Right lobe of liver (tissue), 4 donors: Measurements from ENCODE around the gene VAPA.

DNA sequence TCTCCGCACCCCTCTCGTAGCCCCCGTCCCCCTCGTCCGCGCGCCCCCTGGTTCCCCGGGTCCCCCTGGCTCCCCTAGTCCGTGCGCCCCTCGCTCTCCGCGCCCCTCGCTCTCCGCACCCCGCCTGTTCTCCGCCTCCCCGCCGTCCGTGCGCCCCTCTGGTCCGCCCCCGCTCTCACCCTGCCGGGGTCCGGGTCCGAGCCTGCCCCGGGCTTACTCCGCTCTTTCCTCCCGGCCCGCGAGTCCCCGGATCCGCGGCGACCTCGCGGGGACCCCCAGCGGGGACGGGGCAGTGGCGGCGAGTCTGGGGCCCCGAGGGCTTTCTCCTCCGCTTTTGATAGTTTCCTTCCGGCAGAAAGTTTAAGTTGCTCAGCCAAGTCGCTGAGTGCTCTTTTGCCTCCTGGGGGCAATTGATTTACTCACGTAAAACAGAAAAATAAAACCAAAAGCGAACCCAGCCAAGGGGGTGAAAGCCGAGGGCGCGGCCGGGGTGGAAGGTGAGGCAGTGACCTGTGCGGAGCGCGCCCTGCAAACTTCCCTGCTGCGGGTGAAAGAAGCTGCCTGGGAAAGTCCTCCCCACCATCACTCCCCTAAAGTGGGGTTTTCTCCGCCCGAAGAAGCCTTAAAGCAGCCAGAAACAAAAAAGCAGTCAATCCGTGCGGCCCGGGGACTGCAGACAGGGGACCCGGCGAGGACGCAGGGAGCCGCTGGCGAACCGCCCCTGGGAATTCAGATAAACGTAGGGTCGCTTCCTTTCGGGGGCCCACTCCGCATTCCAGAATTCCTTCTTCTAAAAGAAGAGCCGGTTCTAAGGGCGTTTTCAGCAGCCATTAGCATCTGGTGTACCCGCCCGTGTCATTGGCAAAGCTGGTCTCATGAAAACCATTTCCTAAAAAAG, 692 bp downstream of the RAB31 start:
- PRO-cap, 4 experiments, result peak in 2 of 4 experiments; most common minus-strand start position 102 of the sequence (in 1)
- RAMPAGE, long total RNA, 2 experiments, result no peak in any of the 2 experiments

DNA sequence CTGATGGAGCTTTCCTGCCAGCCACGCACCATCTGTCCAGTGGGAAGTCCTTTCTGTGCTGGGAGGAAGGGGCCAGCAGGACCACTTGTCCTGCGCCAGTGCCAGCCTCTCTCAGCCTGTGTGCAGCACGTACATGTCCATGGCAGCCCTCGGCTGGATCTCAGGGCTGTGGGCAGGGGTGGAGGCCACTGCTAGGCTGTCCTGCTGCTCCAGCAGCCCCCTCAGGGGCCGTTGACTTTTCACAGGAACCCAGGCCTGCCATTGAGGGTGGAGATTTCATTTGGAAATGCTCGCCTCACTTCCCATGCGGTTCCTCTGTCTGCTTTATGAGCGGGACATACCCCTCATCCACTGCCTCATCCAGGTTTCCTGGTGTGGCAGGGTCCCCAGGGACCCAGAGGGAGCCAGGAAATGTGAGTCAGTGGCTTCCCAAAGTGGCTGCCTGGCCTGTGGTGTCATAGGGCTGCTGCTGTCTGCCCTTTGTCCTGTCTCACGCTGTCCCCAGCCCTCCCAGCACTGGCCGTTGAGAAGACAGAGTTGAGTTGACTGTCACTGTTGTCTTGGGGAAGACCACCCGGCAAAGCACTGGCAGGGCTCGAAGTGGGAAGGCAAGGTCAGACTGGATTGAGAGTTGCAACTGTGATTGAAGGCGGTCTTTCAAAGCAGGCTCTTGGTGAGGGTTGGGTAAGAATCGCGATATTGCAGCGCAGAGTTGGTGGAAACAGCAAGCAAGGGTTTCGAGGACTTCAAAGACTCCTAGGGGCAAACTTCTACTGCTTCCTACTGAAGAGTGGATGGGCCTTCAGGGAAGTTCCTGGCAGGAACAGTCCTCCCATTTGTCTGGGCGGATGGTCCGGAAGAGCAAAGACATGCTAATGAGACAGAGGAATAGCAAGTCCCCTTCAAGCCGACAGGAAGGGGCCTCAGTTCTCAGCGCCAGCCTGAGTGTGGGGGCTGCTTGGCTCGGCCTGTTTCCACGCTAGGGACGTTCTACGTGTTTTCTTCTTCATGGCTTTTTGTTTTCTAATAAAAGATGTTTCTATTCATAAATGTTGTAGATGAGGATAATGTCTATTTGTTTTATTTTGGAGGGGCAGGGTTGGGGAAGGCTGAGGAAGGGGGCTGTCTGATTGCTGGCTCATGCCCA, 33.8 kb downstream of the RAB31 start:
- PRO-cap, 4 experiments, result no peak in any of the 4 experiments
- RAMPAGE, long total RNA, 2 experiments, result no peak in any of the 2 experiments

DNA sequence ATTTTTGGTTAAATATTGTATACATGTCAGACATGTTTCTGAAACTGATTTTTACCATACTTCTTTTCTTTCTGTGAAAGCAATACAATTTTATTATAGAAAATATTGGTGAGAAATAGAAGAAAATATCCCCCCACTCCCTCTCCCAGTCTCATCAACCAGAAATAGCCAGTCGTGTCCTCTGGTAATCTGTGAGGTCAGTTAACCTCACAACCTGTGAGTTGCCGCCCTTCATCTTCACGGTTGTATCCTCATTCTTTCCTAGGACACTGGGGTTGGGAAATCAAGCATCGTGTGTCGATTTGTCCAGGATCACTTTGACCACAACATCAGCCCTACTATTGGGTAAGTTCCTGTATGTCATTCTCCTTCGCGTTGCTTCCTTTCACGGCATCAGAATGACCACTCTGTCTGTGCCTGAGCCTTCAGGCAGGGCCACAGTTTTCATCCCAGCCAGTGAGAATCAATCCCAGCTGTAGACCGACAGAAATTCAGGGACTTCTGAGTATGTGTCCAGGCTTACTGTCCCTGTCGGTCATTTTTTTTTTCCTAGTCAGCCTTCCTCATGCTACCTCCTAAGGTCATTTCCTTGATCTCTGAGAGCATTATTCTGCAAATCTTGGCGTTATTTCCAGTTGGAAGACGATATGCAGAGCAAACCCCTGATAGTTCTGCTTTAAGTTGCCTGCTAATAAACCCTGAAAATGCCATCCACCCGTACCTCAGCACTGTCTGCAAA, 67.1 kb downstream of the RAB31 start:
- PRO-cap, 4 experiments, result peak in 1 of 4 experiments; most common plus-strand start position 410 of the sequence (in 1); most common minus-strand start position 255 of the sequence (in 1)
- RAMPAGE, long total RNA, 2 experiments, result start-site peak on the plus strand in 1 of 2 experiments, centred at position 595 of the sequence, 9 reads per replicate

GRCh38 chr18:9912249-9912540, 1.6 kb upstream of the VAPA start:
- PRO-cap, 4 experiments, result no peak in any of the 4 experiments
- RAMPAGE, long total RNA, 2 experiments, result no peak in any of the 2 experiments

GRCh38 chr18:9913614-9914427, at the start of gene VAPA:
VAPA (plus strand) TSS chr18:9914016.
- PRO-cap, 4 experiments, result peak in 4 of 4 experiments; most common plus-strand start chr18:9913710 (in 3); most common minus-strand start chr18:9913830 (in 3)
- RAMPAGE, long total RNA, 2 experiments, result start-site peak on the plus strand in 2 of 2 experiments, at chr18:9914016-9914253 at its widest, 196 to 877 reads per replicate

DNA sequence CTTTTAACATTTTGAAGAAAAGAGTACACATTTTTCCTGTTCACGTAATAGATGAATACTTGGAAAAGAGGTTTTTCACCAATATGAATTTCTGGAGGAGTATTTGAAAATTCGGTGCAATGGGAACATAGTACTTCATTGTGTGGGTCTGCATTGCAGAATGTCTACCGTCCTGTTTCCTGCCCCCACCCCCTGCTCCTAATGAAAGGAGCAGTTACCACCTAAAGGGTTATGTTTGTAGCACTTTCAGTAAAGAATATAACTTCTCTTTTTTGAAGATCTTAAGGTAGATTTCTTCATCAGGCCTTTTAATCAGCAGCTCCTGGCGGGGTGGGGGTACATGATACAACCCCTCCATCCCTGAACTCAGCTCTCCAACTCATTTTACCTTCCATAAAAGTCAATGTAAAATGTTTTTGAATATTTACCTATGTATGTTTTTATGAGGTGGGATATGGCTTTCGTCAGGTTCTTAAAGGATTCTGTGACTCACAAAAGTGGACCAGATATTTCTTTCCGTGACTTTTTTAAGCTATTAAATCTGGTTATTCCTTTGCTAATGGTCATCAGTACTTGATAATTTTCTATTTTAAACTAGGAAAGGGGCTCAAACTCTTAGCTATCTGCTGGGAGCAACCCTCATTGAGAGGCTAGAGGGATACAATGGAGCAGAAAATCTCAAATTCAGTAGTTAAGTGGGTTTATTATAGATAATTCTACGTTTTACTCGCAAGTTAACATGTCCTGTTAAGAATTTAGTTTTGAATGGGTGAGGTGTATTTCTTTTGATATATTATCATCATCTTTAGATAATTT, 15.5 kb downstream of the VAPA start:
- PRO-cap, 4 experiments, result no peak in any of the 4 experiments
- RAMPAGE, long total RNA, 2 experiments, result no peak in any of the 2 experiments

DNA sequence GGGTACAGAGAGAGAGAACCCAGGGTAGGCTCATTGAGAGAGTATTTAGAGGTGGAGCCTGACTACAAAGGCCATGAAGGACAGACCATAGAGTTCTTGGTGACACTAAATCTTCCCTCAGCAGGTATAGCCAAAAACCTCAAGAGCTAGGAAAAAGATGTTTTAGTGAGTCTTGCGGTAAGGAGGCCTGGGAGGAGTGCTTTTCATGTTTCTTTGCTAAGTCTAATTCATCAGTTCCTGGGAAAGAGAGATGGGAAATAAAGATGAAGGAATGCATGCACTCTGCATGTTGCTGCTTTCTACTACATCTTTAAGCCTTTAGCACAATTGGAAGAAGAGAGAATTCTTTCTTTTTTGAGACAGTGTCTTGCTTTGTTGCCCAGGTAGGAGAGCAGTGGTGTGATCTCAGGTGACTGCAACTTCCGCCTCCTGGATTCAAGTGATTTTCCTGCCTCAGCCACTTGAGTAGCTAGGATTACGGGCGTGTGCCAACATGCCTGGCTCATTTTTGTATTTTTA, 19.4 kb downstream of the VAPA start:
- PRO-cap, 4 experiments, result no peak in any of the 4 experiments
- RAMPAGE, long total RNA, 2 experiments, result no peak in any of the 2 experiments

GRCh38 chr18:9956567-9957211, 42.9 kb downstream of the VAPA start:
- PRO-cap, 4 experiments, result no peak in any of the 4 experiments
- RAMPAGE, long total RNA, 2 experiments, result no peak in any of the 2 experiments

GRCh38 chr18:10052084-10052639, 138.3 kb downstream of the VAPA start:
- PRO-cap, 4 experiments, result no peak in any of the 4 experiments
- RAMPAGE, long total RNA, 2 experiments, result no peak in any of the 2 experiments

GRCh38 chr18:10060013-10060758, 146.4 kb downstream of the VAPA start:
- PRO-cap, 4 experiments, result no peak in any of the 4 experiments
- RAMPAGE, long total RNA, 2 experiments, result no peak in any of the 2 experiments

DNA sequence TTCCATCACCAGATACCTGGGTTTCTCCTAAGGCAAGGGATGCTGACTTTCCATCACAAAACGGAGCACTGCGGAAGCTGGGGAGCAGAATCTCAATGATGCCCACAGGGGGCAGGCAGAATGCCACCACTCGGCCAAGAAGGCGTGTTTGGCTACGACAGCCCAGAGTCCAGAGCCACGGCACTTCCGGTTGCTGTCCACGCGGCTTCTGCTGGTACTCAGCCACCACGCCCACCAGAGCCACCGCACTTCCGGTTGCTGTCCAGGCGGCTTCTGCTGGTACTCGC, 40.3 kb upstream of the APCDD1 start:
- PRO-cap, 4 experiments, result no peak in any of the 4 experiments
- RAMPAGE, long total RNA, 2 experiments, result no peak in any of the 2 experiments

DNA sequence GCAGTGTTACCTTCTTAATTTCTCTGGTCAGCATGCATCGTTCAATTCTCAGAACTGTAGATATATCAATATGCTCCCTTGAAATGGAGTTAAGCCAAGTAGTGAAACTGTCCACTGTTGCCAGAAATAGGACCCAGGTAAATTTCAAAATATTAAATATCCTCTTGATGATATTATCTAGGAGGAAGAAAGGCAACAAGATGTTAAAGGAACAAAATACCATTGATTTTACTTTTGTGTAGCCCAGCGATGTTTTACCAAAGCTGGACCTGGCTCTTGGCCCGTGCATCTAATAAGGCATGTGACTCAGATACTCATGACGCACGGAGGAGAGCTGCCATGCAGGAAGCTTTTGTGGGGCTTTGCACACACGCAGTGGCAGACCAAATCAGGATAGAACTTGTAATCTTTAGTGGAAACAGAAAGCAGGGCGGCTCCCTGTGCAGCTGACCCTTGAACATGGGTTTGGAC, 189.8 kb downstream of the NAPG start:
- PRO-cap, 4 experiments, result no peak in any of the 4 experiments
- RAMPAGE, long total RNA, 2 experiments, result no peak in any of the 2 experiments

GRCh38 chr18:10726412-10727261, 200.8 kb downstream of the NAPG start:
- PRO-cap, 4 experiments, result peak in 4 of 4 experiments; most common minus-strand start chr18:10726585 (in 4)
- RAMPAGE, long total RNA, 2 experiments, result no peak in any of the 2 experiments

- PRO-cap, 4 experiments, result peak in 1 of 4 experiments; most common minus-strand start chr18:11056821 (in 1)
- RAMPAGE, long total RNA, 2 experiments, result no peak in any of the 2 experiments
These were observed 92.8 kb downstream of the PIEZO2 start for GRCh38 chr18:11056637-11056978.

GRCh38 chr18:11175316-11175573, 25.9 kb upstream of the PIEZO2 start:
- PRO-cap, 4 experiments, result no peak in any of the 4 experiments
- RAMPAGE, long total RNA, 2 experiments, result no peak in any of the 2 experiments

- PRO-cap, 4 experiments, result no peak in any of the 4 experiments
- RAMPAGE, long total RNA, 2 experiments, result no peak in any of the 2 experiments
These were observed 217.0 kb upstream of the PIEZO2 start for GRCh38 chr18:11366289-11366825.

DNA sequence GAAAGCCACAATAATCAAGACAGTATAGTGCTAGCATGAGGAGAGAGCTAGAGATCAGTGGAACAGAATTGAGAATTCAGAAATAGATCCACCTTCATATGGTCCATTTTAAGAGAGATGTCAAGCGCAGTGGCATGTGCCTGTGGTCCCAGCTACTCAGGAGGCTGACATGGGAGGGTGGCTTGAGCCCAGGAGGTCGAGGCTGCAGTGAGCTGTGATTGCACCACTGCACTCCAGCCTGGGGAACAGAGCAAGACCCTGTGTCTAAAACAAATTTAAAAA, 37.7 kb upstream of the CHMP1B start:
- PRO-cap, 4 experiments, result no peak in any of the 4 experiments
- RAMPAGE, long total RNA, 2 experiments, result no peak in any of the 2 experiments

DNA sequence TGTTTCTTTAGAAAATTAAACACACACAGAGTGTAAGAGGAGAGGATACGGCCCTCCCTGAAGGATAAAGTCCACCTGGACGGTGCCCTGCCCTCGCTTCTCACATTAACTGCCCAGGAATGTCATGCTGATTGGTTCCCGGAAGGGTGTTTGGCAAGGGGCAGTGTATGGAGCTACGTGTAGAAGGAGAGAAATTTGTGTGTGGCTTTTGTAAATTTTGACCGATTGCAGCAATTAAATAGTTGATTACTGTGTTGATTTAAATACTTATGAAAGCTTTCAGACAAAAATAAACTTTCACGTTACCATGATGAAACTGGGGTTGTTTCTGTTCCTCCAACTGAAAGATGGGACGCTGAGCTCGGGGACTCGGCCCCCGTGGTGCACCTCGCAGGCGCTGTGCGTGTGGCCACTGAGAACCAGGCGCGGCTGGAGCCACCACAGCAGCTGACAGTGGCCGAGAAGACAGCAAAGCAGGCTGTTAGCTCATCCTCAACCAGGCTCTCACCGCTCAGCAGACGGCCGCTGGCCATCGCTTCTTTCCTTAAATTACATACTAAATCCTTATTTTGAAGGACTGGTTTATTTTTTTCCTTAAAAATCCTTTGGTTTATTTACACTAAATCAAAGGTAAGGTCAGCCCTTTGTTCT, 22.6 kb downstream of the MPPE1 start:
- PRO-cap, 4 experiments, result peak in 3 of 4 experiments; most common plus-strand start position 415 of the sequence (in 1); most common minus-strand start position 66 of the sequence (in 1)
- RAMPAGE, long total RNA, 2 experiments, result no peak in any of the 2 experiments

- PRO-cap, 4 experiments, result no peak in any of the 4 experiments
- RAMPAGE, long total RNA, 2 experiments, result no peak in any of the 2 experiments
These were observed 20.4 kb downstream of the MPPE1 start for GRCh38 chr18:11887812-11888079.

DNA sequence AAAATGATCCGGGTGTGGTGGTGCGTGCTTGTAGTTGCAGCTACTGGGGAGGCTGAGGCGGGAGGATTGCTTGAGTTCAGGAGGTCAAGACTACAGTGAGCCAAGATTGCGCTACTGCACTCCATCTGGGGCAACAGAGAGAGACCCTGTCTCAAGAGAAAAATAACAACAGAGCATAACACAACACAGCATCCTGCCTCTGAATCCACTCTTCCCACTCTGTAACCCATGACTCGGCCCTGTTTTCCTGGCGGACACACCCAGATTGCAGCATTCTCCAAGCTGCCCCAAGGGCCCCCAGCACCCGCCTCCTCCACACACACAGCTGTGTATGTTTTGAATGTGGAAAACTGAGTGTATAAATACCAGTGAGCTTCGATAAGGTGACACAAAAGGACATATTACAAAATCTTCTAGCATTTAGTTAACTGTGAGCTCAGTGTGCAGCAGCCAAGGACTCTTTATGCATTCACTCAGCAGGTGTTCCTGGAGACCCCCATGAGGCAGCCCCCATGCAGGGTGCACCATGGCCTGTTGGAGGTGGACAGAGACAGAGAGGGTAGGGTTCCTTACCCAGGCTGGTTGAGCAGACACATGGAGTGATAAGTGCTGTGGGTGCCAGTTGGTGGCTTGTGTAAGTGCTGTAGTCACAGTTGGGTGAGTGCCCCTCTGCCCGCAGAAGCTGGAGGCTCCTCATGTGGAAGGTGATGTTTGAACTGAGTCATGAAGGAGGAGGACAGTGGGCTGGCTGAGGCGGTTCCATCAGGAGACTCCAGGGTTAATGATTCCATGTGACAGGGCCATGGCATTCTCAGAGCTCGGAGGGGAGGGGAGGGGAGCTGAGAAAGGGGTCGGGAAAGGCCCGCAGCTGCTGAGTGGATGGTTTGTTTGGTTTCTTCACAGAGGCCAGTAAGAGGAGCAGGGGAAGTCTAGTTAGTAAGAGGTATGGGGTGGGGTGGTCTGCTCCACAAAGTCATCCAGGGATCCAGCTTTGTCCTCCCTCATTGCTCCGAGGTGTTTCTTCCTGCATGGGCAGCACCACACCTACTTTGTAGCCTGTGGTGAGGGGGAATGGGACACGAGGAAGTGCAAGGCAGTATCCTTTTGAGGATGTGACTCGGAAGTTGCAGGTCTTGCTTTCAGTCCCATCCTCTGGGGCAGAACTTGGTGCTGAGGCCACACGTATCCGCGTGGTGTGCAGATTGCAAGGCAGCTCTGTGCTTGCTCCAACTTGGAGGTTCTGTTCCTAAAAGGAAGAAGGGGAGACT, 13.3 kb downstream of the IMPA2 start:
- PRO-cap, 4 experiments, result peak in 3 of 4 experiments; most common plus-strand start position 439 of the sequence (in 3); most common minus-strand start position 216 of the sequence (in 1)
- RAMPAGE, long total RNA, 2 experiments, result no peak in any of the 2 experiments